GM19239 (cell line): ENCODE measurements around a stretch of chr2.

- RRBS, result no CpG with 5 or more reads among the region's 2 CpGs
Observed at GRCh38 chr2:166485972-166486256, 8.1 kb downstream of the SCN7A start.

GRCh38 chr2:167289923-167290233, 2.9 kb upstream of the B3GALT1 start:
- RRBS, result no CpG with 5 or more reads among the region's 1 CpG

GRCh38 chr2:167827413-167827756, 420.0 kb downstream of the STK39 start:
- RRBS, result no CpG with 5 or more reads among the region's 6 CpGs

- RRBS, result no CpG with 5 or more reads among the region's 2 CpGs
Observed at GRCh38 chr2:167827757-167827998, 419.7 kb downstream of the STK39 start.

GRCh38 chr2:168083874-168084369, 163.5 kb downstream of the STK39 start:
- RRBS, result no CpG with 5 or more reads among the region's 1 CpG

GRCh38 chr2:168181906-168182312, 65.5 kb downstream of the STK39 start:
- RRBS, result no CpG with 5 or more reads among the region's 4 CpGs

- RRBS, result no CpG with 5 or more reads among the region's 10 CpGs
Observed at GRCh38 chr2:168336622-168337284, 89.4 kb upstream of the STK39 start.

- RRBS, result no CpG with 5 or more reads among the region's 5 CpGs
Observed at GRCh38 chr2:168430023-168430489, 26.0 kb upstream of the CERS6 start.

DNA sequence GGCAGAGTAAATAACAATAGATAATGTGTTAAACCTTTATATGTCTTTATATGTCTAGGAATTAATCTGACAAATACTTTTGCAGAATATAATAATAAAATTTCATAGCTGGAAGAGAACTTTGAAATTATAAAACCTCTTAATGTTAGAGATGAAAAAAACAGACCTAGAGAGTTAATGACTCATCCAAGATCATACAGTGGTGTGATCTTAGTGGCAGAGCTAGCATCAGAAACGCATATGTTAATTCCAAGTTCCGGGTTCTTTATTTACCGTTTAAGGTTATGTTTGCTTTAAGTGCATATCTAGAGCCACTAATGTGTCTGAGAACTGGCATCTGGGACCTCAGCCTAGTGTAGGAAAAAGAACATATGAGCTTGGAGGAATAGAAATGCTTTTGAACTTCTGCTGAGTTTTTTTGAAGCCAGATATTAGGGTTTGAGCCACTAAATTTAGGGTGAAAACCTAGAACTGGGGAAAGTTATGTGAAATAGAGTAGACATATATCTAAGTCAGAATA, 24.3 kb downstream of the CERS6 start:
- RRBS, result no CpG with 5 or more reads among the region's 3 CpGs

DNA sequence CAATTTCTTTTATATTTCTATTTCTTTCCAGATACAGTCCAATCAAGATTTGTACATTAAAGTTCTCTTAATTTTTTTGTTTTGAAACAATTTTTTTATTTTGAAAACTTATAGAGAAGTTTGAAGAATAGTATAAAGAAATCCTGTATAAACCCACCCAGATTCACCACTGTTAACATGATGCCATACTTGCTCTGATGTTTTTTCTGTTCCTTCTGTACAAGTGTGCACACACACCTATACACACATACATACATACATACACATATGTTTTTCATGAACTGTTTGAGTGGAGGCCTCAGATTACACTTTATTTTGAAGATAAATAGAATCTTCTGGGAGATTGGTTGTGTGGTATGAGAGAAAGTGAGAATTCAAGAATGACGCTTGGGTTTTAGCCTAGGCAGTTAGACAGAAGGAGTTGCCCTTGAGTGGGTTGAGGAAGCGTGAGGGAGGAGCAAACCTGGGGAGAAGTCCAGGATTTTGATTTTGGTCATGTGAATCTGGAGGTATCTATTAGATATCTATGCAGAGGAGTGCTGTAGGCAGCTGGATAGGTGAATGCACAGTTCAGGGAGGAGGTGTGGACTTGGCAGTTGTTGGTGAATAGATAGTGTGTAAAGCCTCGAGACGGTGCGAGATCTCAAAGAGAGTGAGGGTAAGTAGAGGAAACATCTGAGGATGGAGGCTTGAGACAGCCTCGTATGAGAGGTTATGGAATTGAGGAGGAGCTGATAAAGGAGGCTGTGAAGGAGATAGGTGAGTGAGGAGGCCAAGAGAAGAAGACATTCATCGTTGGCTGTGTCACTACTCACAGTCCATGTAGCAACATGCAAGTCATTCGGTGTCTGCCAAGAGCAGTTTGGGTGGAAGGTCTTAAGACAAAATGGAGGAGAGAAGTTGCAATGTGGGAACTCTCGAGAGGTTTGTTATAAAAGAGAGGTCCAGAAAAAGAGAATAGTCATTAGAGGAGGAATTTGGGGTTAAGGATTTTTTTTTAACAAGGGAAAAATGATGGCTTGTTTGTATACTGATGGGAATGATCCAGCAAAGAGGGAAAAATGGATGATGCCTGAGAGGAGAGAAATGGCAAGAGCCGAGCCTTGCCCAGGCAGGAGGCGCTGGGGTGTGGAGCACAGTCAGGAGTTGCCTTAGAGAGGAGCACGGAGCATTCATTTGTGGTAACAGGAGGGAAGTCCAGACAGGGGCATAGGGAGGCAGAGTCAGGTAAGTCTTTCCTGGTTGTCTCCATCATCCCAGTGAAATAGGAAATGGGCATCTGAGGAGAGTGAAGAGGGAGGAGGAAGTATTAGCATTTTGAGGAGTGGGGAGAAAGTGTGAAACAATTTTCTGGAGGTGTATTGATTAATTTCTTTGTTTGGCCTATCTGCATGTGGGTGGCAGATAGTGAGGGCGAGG, 120.9 kb downstream of the CERS6 start:
- RRBS, result no CpG with 5 or more reads among the region's 13 CpGs

DNA sequence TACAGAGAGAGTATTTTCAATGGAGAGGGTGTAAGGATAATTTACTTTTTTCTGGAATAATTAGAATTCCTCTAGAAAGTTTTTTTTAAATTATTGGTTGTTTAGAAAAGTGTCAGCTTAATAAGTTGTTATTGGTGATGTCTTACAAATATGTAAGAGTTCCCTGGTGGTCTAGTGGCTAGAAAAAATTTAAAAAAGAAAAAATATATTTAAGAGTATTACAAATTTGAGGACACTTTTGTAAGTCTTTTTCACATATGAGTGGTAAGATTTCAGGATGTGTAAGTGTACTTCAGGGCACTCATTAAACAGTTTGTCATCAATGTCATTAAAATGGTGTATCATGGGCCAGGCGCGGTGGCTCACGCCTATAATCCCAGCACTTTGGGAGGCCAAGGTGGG, 14.7 kb upstream of the SSB start:
- RRBS, result no CpG with 5 or more reads among the region's 3 CpGs

DNA sequence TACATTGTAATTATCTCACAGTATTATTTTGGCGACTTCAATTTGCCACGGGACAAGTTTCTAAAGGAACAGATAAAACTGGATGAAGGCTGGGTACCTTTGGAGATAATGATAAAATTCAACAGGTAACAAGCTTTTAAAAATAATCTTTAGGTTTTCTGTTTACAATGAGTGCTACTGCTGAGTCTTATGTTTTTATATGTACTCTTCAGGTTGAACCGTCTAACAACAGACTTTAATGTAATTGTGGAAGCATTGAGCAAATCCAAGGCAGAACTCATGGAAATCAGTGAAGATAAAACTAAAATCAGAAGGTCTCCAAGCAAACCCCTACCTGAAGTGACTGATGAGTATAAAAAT, 6.8 kb downstream of the SSB start:
- RRBS, result no CpG with 5 or more reads among the region's 3 CpGs

GRCh38 chr2:170455483-170455994, 259.6 kb upstream of the SP5 start:
- RRBS, result no CpG with 5 or more reads among the region's 3 CpGs

DNA sequence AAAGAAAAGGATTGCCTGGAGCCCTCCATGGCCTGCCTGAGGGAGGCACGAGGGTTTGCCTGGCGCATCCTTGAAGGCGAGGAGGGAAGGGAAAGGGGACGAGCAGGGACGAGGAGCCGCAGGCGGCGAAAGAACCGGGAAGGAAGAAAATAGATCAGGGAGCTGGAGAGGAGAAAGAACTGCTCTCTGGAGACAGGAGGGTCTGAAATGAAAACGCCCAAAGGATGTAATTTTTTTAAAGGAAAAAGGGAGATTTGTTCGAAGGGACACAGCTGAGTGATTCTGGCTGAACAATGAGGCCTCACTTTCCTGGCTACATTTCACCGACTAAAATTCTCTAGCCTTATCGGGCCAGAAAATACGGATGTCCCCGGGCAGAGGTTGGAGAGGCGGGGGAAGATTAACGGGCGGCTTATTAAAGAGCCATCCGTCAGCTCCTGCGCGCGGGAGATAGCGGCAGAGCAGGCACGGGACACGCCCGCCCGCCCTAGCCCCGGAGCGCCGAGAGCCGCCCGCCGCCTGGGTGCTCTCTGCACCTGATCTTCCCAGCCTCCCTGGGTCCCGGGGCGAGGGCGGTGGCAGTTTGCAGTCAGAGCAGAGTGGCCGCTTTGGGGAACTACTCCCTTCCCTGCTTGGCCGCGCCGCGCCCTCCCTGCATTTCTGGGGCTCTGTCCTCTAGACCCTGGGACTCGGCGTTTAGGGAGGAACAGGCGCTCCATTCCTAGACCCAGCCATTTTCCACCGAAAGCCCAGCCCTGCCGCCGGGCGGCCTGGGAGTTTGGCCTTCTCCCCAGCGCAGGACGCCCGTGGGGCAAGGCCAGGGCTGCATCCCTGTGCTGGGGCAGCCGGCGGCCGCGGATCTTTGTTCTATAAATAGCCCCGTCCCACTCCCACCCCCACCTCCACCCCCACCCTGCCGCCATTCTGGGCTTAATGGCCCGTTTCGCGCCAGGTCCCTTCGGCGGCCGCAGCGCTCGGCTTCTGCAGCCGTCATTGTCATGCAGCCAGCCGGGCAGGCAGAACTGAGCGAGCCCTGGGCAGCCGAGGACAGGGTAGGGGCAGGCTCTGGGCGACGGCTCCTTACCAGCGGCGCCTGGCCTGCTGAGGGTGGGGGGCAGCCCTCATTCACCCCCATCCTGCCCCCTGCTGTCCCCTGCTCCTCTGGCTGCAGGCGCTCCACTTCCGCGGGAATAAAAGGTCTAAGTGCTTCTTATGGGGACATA, 6.5 kb downstream of the GAD1 start:
- RRBS, result 3% methylated on average over 11 of the region's 76 CpGs

DNA sequence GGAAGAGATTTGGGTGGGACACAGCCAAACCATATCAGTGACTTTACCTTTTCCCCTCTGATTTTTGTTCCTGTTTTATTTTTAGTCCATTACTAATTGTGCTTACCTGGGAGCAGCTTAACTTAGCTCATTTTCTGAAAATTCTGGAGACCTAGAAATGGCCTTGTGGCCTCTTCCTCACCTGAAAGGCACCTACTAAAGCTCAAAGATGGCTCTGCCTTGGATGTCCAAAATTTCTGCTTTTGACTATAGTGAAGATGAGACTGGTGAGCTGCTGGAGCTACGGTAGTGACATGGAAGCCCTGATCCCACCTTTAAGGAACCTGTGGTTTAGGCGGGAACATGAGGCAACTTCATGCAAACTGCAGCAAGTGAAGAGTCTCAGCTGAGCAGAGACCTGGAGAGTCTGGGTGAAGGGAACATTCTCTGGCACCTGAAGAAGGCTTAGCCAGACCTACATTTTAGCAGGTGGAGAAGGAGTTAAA, 39.9 kb downstream of the GORASP2 start:
- RRBS, result no CpG with 5 or more reads among the region's 2 CpGs

- RRBS, result under 1% methylated on average over 14 of the region's 22 CpGs
Observed at GRCh38 chr2:170973272-170973606, 44.2 kb downstream of the GORASP2 start.

DNA sequence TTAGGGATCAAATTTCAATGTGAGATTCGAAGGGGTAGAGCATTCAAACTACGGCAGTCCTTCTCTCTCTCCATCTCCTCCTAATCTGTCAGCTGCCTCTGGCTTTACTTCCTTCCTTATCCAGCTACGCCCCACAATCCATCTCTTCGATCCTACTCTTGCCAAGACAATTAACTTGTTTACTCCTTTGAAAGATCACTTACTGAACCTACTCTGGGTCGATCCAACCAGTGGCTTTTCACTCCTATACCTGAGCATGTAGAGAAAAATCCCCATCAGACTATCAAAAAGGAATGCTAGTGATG, 21.1 kb upstream of the TLK1 start:
- RRBS, result no CpG with 5 or more reads among the region's 5 CpGs

DNA sequence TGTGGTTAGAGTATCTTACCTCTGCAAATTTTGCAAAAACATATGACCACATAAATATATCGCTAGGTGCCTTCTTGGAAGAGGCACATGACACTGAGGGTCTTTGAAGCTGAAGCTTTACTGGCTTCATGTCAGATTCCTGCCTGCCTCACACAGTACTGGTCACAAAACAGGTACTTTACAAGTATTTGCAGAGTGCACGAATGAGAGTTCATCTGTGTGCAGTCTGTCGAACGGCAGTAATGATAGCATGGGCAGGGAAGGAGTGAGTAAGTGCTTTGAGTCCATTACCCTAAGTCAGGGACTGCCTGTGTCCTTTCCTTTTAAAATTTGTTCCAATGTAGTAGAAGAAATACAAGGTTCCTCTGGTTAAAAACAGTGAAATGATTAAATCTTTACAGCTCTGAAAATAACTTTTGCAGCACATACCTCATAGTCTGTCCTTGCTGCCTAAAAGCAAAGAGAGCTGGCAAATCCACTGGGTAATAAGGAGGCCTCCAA, 87.7 kb upstream of the TLK1 start:
- RRBS, result no CpG with 5 or more reads among the region's 4 CpGs

- RRBS, result no CpG with 5 or more reads among the region's 2 CpGs
Observed at GRCh38 chr2:171317676-171318071, 116.1 kb downstream of the METTL8 start.